Paraaortic lymph node (tissue), 1 donor: ENCODE data around the genes SREBF1 and MYO15A.

GRCh38 chr17:17235900-17236962 is 737 bp downstream of the FLCN start:
- PRO-cap: unidirectional peak, plus-strand start at chr17:17236627

DNA sequence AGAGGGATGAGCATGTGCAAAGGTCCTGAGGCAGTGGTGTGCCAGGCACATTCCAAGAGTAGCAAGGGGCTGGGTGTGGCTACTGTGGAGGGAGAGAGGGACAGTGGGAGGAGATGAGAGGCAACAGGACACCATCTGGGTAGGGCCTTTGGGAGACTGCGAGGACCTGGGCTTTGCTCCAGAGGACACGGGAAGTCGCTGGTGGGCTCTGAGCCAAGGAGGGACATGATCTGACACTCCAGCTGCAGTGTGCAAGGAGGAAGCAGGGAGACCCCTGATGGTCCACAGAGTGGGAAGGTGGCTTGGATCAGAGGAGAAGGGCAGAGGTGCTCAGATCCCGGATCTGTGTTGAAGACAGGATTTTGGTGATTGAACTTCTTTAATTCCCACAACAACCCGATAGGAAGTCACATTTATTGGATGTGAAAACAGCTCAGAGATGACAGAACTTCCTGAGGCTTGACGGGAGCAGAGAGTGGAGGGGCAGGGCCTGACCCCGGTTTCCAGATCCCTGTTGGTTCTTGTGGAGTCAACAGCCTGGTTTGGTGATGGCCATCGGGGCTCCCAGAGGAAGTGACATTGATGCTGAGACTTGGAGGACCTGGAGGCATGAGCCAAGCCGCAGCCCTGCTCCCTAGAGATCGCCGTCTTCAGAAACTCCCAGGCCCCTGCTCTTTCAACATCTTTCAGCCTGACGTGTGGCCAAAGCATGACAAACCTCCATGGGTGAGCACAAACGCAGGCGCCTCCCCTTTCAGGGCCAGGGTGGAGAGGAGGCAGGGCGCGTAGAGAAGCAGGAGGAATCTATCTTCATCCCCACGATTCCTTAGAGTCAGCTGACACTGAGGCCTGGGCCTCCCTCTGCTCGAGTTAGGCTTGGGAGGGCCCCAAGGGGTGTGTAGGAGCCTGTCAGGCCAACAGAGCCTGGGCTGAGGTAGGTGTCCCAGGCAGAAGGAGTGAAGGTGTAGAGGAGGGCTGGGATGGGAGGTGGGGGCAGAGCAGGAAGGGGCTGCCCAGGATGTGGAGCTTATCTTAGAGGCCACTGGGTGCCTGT is 56.3 kb upstream of the MED9 start:
- PRO-cap: bidirectional peak, plus-strand start at position 506 of the sequence, minus-strand start at position 356 of the sequence; bidirectional peak, plus-strand start at position 763 of the sequence, minus-strand start at position 650 of the sequence

GRCh38 chr17:17529133-17529699 is 33.0 kb upstream of the RASD1 start:
- PRO-cap: no peak

GRCh38 chr17:17551266-17551782 is 40.2 kb downstream of the PEMT start:
- PRO-cap: no peak

GRCh38 chr17:17571913-17572566 is 19.5 kb downstream of the PEMT start:
- PRO-cap: no peak

DNA sequence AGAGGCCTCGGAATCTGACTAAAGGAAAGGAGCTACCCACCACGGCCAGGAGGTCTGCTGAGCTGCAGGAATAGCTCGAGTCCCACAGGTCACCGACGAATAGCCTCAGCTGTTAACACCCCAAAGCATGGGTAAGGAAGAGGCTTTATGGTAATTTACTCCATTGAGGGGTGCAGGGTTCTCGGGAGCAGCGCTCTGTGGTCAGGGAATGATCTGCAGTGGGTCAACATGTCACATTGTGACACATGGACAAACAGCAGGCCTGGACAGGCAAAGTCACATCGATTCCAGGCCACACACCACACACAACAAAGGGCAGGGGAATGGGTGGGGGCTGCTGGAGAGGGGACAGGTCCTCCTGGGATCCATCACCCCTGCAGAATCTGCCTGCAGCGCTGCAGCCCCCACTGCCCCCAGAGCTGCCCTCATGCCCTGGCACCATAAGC is 9.3 kb downstream of the PEMT start:
- PRO-cap: no peak

DNA sequence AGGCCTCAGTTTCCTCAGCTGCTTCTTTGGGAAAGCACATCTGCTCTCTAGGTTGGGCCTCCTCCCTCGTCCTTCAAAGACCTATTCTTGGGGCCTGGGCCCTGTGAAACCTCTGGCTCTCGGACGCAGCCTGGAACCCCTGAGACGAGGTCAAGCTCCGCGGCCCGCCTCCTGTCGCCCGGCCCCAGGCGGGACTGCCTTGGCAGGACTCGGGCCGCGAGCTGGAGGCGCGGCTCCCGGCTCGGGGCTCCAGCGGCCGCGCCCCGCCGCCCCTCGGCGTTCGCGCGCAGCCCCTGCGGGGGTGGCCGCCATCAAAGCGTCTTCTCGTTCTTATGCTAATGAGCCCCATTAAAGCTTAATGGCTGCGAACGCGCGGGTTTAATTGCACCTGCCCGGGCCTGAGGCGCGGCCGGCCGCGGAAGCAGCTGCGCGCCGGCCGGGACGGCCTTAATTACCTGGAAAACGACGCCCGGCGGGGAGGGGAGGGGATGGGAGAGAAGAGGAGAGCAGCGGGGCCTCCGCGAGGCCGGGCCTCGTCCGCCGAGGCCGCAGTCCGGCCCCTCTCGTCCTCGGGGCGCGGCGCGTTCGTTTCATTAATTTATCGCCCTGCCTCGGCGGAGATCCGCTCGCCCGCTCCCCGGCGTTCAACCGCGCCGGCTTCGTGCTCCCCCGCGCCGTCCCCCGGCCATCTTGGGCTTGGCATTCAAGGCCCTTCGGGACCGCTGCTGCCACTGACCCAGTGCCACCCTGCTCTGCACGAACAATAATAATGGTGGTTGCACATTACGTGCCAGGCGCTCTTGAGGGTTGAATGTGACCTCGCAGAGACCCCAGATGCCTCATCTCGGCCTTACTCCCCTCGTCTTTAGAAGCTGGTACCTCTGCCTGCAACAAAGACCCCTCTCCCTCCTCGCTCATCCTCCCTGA is 19.2 kb downstream of the RAI1 start:
- PRO-cap: no peak

DNA sequence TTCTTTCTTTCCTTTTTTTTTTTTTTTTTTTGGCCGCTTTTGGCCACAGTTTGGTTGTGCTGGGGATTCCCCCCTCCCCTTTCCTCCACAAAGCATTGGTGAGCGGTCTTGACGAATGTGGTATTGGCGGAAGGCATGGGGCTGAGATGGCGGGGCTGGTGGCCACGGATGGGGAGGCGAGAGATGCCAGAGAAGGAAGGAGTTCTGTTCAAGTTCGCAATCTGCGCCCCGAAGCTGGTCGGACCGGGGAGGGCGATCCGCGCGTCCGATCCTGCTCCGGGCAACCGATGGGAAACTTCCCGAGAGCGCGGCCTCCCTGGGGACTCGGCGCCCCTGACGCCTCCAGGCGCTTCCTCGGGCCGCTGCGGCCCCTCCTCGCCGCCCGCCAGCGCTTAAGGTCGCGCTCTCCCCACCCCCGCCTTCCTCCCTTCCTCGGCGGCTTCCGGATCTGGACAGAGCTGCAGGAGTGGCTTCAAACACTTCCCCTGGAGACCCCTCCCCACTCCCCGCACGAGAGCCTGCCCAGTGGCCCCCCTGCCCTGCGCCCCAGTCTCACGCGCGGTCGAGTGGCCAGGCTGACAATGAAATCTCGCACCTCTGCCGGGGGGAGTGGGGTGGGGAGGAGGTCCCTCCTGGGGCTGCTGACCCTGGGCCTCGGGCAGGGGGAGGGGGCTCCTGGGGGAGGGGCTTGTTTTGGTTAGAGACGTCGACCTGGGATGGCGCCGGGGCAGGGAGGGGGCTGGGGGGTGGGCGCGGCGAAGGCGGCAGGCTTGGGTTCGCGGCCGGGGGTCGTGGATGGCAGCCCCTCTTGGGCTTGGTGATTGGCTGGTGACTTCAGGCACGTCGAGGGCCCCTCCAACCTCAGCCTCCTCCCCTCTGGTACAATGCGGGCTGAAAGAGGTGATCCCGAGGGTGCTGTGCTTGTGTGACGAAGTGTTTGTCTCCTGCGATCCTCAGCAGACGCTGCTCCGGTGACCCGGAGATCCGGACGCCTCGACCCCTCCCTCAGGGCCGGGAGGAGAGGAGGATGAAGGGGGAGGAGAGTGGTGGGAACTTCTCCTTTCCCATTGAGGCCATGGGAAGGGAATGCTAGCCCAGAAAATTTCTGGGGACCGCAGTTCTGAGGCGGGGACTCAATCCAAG is 43.5 kb downstream of the RAI1 start:
- PRO-cap: bidirectional peak, plus-strand start at position 421 of the sequence, minus-strand start at position 289 of the sequence

- PRO-cap: no peak
Measured at GRCh38 chr17:17807742-17808243, 29.0 kb downstream of the SREBF1 start.

- PRO-cap: no peak
Measured at GRCh38 chr17:17812618-17813420, 24.0 kb downstream of the SREBF1 start.

DNA sequence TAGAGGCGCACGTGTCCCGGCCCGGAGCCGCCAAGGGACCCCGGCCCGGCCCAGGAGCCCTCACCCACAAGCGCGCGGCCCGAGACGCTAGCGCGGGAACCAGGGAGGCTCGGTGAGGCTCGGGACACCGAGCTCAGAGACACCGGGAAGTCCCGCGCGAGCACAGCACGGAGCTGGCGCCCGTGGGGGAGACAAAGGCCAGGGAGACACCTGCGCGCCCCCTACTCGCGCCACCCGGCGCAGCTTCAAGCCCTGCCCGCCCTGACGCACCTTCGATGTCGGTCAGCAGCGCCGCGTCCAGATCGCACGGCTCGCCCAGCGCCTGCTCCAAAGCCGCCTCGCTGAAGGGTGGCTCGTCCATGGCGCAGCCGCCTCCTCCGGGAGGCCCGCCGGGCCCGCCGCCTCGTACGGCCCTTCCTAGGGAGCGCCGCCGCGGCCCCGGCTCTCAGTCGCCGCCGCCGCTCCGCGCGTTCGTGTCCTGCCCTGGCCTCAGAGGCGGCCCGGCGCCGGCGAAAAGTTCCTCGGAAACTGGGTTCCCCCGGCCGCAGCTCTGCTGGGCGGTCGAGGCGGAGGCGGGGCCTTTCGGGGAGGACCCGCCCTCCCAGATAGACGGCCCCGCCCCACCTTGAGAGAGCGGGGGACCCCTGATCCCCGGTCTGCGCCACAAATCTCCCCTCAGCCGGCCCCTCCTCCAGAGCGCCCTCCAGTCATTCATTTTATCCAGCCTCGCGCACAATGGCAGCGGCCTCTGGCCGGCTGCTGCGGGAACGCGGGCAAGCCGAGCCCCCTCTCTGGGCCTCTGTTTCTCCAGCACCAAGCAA is at the start of gene SREBF1:
SREBF1 (minus strand) TSS at position 530 of the 821 bp plus-strand sequence.
- PRO-cap: bidirectional peak, plus-strand start at position 628 of the sequence, minus-strand start at position 523 of the sequence

DNA sequence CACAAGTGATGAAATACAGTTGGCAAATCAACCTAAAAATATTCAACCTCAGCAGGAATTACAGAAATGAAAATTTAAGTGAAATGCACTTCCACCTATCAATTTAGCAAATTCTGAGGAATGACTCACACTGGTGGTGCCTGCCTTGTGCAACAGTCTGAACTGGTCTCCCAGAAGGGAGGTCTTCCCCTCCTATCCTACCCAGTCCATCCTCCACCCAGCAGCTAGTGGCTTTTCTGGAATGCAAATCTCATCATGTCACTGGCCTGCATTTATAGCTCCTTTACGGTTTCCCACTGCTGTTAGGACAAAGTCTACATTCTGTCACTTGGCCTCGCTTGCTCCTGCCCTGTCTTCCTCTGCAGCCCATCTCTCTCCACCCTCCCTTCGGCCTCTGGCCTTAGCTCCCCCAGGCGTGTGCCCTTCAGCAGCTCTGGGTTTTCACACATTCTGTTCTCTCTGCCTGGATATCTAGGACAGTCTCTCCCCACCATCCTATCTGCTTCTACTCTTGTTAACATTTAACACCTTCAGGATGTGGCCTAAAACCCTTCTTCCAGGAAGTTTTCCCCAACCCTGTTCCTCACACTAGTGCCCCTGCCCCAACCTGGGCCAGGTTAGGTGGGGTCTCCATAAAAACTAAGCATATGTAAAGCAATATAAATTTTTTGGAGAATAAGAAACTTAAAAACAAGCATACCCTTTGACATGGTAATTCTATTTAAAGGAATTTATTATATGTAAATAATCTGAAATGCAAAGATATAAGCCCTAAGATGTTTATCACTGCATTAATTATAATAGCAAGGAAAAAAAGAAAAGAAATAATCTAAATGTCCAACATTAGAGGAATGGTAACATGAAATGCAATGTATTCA is 36.2 kb downstream of the TOM1L2 start:
- PRO-cap: no peak

GRCh38 chr17:17955256-17955756 is 16.9 kb downstream of the TOM1L2 start:
- PRO-cap: no peak

DNA sequence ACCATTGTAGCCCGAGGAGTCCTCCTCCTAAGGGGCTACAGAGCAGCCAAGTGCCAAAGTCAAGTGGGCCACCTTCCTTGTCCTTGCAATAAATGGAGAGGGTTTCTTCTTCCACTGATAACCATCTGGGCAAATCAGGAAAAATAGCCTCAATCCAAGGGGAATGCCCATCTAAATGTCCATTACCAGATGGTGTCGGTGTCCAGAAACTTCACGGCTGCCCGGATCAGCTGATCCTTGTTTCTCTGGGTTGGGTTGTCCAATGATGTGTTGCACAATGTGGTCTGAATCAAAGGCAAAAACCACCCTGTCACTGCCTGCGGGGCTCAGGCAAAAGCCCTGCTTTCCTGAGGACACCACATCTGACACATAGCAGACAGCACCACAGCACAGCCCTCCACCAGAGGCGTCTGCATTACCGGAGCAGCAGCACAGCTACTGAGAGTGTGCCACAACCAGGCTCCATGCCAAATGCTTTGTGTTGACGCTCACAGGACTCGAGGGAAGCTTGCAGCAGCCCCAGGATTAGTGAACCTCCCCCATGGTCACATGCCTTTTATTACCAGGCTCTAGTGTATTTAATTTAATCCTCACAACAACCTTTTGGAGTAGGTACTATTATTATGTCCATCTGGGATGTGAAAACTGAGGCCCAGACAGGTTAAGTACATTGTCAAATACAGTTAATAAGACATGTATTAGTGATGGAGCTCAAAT is 12.7 kb downstream of the ATPAF2 start:
- PRO-cap: no peak

- PRO-cap: no peak
Measured at GRCh38 chr17:18108672-18108793, at the start of gene MYO15A. TSS of gene MYO15A (plus strand) at chr17:18108756.

DNA sequence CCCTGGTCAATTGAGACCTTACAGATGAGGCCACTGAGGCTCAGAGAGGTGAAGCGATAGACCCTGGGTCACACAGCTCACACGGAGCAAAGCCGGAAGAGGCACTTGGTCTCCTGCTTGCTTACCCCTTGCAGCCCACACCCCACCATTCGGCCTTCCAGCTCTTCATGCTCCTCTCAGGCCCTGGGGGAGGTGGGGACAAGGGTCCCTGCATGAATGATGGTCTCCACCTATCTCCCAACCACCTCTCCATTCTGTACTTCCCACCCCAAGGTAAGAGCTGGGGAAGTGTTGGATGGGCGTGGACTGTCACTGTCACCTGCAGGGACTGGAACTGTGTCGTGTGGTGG is 5.2 kb upstream of the ALKBH5 start:
- PRO-cap: no peak

DNA sequence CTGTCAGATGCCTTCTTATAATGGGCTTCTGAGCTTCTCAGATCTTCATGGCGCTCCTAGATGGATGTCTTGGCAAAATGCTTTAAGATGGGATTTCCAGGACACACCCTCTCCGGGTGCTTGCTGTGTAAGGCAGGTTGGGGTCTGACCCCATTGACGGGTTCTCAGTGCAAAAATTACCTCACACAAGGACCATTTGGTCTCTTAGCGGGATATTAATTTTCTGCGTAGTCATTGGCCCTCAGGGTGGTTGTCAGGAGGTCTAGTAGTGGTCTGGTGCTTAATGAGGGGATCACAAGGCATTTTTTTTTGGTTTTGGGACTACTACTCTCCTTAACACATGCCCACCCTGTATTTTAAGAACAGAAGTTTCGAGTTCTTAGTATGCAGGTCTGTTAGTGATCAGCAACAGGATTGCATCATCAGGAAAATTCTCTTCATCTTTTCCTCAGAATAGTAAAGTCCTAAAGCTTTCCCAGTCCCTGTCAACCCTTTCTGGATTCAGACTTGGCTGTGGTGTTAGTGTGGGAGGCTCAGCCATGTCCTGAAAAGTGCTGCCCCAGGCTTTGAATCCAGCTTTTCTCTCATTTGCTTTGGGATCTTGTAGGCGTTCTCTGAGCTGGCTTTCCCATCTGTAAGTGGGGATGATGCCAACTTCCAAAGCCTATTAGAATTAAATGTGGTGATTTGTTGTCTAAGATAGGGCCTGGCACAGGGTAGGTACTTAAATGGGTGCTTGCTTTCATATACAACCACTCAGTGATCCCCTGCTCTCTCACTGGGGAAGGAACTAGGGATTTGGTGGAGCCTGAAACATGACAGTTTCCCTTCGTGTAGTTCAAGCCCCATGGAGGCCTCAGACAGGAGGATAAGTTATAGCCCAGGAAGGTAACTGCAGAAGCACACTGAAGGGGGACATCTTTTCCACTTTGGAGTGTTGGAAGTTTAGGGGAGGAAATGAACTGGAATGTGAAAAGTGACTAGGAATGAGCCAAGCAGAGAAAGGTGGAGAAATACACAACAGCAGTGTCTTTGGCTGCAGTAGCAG is 3.0 kb downstream of the ALKBH5 start:
- PRO-cap: no peak

DNA sequence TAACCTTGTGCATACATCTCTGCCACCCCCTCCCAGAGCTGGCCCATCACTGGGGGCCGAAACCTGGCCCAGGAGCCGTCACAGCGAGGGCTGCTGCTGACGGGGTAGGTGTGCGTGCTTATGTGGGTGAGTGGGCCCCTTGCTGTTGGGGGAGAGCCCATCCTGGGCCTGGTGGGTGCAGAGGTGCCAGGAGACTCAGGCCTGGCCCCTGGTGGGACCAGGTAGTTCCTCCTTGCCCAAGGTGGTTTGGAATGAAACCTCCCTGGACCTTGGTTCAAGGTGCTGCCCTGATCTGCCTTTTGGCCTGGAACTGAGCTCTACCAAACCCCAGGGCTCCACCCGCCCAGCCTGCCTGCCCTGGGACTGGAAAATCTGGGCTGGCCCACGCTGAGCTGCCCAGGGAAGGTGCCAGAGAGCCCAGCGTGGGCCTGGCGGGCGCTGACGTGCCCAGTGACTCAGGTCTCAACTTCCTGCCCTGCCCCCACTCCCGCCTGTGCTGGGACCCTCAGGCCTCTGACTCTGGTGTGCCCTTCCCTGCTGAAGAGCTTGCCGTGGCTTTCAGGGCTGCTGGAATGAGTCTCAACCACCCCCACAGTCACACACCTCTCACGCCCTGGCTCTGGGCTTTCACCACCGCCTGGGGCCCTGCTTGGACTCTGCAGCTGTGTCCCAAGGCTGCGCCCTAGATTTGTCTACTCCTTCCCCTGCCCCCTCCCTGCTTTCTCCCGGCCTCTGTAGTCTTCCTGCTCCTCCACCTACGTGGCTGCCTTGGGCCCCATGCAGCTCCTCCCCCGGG is 10.2 kb downstream of the LLGL1 start:
- PRO-cap: no peak

DNA sequence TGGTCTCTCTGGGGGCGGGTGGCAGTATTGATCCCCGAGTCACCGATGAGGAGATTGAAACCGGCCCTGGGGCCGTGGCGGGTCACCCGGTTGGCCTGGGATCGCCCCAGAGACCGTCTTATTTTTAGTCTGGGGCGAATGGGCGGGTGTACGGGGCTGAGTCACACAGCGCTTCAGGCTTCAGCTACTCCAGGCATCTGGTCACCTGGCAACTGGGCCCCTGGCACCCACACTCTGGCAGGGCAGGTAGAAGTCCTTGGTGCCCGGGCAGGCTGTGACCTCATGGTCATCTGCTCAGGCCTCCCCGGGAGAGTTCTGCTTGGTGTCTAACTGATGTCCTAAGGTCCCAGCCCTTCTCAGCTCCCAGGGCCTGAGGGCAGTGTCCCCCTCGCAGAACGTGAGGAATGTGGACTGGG is 752 bp downstream of the MIEF2 start:
- PRO-cap: unidirectional peak, minus-strand start at position 97 of the sequence

- PRO-cap: no peak
Measured at GRCh38 chr17:18320164-18320363, 5.0 kb downstream of the SMCR8 start.